H9 (cell line): ENCODE data around the gene ZCCHC2.

DNA sequence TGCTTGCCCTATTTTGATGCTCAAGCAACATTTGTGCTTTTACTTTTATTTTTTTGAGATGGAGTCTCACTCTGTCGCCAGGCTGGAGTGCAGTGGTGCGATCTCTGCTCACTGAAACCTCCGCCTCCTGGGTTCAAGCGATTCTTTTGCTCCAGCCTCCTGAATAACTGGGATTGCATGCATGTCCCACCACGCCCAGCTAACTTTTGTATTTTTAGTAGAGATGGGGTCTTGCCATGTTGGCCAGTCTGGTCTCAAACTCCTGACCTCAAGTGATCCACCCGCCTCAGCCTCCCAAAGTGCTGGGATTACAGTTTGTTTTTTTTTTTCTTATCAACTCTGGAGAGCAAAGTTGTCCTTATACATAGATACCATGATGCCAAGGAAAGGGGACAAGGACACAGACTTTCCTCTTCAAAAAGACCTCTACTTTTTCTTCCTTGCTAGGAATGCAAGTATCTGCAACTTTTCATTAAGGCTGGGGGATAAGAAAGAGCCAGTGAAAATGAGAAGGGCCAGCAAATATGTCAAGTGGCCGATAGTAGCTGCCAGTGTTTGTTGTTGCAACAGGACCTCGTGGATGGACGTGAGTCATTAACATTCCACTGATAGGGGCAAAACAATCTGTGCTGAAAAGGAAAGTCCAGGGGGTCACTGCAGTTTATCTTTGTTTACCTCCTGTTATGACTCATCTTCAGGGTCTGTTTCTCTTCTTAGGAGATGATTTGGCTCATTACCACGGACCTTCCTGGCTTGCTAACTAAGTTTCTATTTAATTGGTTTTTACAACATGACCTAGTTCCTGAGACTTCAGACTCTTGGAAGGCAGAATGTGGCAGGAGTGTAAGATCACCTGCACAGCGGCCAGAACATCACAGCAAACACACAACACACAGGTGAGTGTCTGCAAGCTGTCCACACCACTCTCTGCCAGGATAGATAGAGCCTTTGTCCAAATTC is 157.1 kb upstream of the LMAN1 start:
- PRO-cap = no peak

DNA sequence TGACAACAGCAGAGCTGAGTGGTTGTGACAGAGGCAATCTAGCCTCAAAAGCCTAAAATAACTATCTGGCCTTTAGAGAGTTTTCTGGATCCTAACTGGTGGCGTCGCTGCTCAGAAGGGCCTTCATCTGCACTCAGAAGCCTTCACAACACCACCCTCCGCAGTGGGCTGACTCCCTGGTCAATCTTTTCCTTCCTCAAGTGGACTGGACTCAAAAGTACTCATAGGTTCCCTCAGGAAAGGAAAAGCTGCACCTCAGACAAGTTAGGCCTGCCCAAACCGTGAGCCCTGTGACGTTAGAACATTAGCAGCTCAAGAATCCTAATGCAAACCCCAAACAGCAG is 146.9 kb downstream of the CCBE1 start:
- PRO-cap = no peak

DNA sequence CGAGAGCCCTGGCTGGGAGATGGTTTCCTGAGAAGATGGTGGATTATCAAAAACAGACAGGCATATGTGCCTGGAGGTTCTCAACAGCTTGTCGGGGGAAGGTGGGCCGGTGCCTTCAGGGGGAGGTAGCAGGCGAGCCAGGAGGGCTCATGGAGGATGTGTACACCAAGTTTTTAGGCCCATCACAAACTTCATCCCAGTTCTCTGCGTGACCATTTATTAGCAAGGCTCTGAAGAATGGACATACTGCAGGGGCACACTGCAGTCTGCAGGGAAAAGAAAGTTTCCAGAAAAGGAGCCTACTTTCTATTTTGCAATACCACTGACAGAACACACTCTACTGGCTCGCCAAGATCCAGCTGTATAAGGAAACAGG is 67.5 kb downstream of the CCBE1 start:
- PRO-cap = no peak

DNA sequence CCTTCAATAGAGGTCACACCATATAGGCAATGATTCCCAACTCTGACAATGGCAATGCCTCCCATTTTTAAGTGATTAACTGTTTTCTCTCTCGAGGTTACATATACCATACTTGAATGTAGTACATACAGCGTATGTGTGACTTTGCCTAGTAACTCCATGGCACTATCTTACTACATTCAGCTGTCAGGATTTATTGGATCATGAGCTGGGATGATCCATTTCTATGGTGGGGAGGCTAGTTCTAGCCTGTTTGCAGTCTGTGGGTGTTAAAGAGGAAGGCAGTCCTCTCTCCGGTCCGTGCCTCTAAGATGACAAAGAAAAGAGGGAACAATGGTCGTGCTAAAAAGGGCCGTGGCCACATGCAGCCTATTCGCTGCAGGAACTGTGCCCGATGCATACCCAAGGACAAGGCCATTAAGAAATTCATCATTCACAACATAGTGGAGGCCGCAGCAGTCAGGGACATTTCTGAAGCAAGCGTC is 64.1 kb upstream of the CCBE1 start:
- PRO-cap = no peak

DNA sequence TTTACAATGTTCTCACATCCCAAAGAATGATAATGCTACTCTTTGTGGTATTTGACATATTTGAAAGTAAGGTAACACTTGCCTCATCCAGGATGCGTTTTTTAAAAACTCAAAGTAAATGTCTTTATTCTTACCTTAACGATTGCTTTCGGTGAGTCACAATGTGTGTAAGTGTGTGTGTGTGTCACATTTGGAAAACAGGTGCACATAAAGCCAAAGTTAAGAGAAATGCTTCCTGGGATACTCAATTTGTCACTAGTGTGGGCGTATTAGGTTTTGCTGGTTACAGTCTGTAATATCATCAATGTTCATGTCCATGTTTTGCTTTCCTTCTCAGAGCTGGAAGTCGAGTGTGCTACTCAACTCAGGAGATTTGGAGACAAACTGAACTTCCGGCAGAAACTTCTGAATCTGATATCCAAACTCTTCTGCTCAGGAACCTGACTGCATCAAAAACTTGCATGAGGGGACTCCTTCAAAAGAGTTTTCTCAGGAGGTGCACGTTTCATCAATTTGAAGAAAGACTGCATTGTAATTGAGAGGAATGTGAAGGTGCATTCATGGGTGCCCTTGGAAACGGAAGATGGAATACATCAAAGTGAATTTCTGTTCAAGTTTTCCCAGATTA is 2.6 kb downstream of the PMAIP1 start:
- PRO-cap = no peak

DNA sequence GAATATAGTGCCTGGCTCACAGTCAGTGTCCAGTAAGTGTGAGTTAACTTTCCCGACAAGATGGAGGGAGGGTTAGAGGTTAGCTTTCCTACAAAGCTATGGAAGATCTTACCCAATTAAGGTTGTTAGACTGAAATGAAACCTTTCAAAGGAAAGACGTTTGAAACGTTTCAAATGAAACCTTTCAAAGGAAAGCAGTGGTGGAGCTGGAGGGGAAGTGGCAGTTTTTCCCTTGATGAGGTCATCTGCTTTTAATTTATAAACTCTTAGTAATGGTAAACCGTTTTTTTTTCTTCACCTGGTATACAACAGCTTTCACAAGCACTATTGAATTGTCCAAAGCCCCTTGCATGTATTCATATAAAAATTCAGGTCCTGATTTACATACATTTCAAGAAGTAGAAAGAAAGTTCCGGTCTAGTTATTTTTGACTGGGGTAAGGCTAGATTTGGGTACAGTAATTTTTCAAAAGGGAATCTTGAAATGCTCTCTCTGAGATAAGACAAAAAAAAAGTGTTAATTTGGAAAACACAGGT is 7.4 kb downstream of the PMAIP1 start:
- PRO-cap = no peak

DNA sequence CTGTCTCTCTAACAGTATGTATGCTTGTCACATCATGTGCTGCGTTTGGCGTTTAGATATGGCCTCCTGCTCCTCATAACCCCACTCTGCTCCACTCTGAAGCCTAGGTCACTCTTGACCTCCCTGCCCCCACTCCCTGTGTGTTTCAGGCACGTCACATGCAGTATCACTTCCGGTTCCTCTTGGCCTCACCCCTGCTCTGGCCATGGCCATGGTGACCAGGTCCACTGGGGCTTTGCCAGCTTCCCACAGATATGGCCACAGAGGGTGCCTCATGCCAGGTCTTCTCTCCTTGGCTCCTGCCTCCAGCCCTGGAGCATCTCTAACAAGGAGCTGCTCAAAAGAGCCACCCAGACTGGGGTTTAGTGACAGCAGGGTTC is 159.9 kb downstream of the RNF152 start:
- PRO-cap = no peak

DNA sequence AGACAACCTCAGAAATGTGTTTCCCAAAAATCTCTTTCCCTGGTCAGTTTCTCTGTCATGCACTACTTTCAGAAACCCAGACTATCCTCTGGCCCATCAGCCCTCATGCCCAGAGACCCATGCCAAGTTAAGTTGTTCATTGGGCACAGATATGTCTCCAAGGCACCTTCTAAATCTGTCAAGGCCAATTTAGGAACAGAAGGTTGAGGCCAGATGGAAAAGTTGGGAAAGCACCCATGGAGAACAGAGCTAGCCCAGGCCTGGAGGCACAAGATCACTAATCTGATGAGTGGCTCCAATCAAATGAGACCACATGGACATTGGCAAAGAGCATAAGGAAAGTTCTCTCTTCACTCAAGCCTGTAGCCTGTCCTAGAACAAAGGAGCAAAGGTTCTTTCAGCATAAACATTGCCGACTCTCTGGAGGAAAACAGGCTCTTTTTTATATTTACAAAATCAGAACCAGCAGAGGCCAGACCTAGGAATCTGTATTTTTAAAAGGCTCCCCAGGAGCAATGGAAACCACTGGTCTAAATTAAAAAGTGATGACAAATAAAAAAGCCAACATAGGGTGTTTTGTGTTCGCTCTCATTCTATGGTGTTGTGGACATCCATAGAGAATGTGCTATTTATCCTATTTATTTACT is 154.7 kb downstream of the RNF152 start:
- PRO-cap = no peak

DNA sequence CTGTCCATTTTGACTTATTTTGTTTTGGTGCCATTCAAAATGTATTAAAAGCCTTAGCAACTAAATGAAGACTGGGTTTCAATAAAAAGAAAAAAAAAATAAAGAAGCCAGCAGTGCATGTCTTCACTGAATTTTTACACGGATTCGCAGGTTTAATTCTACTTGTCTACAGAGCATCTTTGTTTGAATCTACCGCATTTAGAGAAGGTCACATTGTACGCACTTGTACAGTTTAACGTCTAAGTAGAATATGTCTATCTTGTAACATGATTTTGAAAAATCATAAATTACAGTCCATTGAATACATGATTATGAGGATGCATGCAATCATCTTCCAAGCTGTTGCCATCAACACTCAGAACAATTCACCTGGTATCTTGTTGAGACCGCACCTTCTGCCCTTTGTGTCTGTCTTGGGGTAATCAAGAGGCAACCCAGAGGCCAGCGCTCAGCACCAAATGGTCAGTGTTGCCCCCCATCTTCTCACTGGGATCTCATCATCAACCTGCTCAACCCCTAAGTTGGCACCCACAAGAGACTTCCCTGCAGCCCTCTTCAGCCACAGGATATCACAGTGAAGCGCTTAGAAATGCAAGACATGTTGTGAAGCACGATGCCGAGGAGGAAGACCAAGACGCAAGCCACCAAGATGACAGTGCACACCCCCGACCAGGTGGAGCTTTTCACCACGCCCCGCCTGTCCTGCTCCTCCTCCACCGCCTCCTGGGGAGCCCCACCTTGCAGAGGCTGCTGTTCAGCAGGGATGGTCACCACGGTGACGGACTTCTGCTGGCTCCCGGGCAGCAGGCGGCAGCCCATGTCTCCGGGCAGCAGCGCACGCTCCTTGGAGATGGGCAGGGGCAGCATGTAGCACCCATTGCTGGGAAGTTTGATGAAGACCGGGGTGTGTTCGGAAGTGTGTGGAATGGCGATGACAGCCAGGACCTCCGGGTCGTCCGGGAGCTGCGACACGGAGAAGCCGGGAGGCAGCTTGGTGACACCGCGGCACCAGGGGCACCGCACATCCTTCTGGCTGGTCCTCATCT is 77.2 kb downstream of the RNF152 start:
- PRO-cap = no peak

DNA sequence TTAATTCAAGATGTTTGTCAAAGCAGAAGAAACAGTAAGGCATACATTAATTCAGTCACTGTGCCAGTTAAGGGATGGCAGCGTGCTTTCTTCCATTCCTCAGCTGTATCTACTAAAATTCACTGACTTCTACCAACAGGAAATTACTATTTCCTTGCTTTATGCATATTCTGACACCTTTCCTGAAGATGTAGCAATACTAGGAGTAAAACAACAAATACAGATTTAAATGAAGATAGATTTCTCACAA is 59.9 kb downstream of the RNF152 start:
- PRO-cap = no peak

- PRO-cap = no peak
Observed at GRCh38 chr18:61891402-61892465, 1.1 kb downstream of the RNF152 start.

DNA sequence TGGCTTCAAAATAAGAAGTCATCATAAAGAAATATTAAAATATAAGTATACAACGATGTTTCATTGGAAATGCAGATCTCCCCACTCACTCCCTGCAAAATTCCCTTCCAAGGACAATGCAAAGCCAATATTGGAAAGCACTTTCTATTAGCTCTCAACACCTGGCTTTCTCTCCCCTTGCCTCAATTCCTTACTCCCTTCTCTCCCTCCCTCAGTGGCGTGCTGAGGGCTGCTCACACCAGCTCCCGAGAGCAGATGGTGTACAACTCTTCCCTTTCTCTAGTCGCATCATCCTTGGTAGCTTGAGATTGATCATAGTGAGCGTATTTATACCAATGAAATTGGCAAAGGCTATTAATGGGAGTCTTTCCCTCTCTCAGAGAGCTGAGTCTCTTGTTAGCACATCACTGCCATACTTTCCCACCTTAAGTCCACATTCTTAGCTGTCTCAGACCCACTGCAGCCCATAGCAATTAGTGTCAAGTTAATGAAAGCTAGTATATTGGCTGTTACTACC is 57.9 kb downstream of the PIGN start:
- PRO-cap = no peak

DNA sequence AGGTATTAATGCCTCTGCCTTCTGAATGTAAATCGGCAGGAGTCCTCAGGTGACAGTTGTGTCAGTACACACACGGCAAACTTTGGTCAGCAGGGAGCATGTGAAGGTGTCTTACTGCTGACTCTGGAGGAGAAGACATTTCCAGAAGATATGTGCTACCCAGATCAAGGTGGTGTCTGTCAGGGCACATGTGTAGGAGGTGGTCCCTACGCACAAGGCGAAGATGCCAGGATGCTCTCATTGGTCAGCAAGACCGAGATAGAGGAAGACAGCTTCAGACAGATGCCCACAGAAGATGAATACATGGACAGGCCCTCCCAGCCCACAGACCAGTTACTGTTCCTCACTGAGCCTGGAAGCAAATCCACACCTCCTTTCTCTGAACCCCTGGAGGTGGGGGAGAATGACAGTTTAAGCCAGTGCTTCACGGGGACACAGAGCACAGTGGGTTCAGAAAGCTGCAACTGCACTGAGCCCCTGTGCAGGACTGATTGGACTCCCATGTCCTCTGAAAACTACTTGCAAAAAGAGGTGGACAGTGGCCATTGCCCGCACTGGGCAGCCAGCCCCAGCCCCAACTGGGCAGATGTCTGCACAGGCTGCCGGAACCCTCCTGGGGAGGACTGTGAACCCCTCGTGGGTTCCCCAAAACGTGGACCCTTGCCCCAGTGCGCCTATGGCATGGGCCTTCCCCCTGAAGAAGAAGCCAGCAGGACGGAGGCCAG is 43.7 kb downstream of the TNFRSF11A start:
- PRO-cap = no peak

GRCh38 chr18:62436601-62437103 is 86.2 kb upstream of the ZCCHC2 start:
- PRO-cap = no peak

GRCh38 chr18:62505701-62506595 is 16.9 kb upstream of the ZCCHC2 start:
- PRO-cap = no peak

DNA sequence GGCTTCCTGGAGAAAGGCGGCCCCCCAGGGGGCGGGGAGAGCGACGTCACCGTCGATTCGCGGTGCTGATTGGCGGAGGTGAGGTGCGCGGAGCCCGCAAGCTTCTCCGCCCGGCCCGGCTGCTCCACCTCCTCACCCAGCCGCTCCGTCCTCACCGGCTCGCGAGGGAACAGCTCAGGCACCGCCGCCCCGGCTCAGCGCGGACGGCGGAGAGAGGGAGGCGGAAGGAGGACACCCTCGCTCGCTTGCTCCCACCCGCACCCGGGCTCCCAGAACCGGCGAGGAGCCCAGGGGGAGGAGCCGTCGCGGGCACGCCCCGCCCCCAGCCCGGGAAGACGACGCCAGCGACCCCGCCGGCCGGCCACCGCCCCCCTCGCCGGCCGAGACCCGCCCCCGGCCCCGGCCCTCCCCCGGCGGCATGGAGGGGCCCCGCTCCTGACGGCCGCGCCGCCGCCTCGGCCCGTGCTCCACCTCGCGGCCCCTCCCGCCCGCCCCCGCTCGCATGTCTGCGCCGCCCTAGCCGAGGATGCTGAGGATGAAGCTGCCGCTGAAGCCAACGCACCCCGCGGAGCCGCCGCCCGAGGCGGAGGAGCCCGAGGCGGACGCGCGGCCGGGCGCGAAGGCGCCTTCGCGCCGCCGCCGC is at the start of gene ZCCHC2:
Gene ZCCHC2 (plus strand): TSS at position 127 of the 643 bp plus-strand sequence.
- PRO-cap = bidirectional peak, plus-strand start at position 177 of the sequence, minus-strand start outside the sequence; bidirectional peak, plus-strand start at position 501 of the sequence, minus-strand start at position 280 of the sequence

DNA sequence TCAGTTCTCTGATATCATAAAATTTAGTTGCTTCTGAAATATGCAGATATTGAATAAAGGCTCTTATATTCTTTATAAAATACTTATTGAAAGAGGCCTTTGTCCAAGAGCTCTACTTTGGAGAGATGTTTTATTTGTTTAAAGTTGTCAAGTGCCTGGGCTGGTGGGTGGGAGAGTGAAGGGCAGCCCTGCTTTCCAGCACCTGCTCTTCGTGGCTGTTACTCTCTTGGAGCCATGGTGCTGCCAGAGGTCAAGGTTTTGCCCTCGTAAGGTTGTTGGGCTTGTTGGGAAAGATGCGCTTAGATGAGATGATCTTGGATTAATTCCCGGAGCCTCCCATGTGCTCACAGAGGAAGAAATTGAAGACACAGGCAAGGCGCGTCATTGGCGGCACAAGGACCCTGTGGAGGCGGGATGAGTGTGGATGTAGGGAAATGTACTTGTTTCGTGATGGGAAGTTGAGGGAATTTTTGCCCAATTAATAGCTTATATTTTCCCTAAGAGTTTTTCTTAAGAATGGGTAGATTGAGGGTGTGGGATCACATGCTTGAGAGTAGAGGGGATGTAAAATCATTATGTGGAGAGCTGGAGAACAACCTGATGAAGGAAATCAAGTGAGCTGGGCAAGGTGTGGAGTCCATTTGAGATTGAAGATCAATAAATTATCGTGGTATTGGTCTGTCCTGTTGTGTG is 28.0 kb downstream of the ZCCHC2 start:
- PRO-cap = no peak

DNA sequence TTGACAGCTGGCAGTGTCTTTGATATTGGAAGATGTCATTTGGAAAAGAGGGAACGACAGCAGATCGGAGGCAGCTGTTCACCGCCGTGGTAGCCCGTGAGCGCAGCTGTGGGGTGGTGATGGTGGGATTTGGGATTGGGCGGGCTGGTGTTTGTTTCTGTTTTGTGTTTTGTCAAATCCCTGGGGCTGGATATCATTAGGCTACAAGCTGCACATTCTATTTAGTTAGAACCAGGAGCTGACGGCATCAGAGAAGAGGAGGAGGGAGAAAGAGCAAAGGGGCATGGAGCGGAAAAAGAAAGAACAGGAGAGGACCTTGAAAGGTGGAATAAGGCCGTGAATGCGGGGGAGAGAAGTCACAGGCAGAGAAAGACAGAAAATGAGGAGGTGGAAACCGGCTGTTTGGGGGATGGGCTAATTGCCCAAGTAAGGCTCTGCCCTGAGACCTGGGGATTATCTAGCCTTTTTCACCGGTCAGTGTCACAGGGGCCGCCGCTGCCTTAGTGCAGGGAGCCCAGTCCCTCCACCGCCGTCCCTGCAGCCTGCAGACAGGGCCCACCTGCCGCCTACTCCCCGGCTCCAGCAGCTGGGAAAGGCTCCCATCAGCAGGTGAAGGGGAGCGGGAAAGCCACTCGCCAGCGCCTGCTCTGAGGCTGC is 88.0 kb downstream of the ZCCHC2 start:
- PRO-cap = bidirectional peak, plus-strand start at position 483 of the sequence, minus-strand start at position 330 of the sequence

GRCh38 chr18:62738934-62739720 is 23.8 kb downstream of the PHLPP1 start:
- PRO-cap = no peak

GRCh38 chr18:62741012-62742076 is 26.0 kb downstream of the PHLPP1 start:
- PRO-cap = no peak